Fibroblast of villous mesenchyme (primary cell): ENCODE results near the gene TPTE.

- CAGE, long polyA plus RNA: no peak
Observed at GRCh38 chr21:5127306-5127524, 5394.2 kb upstream of the TPTE start.

DNA sequence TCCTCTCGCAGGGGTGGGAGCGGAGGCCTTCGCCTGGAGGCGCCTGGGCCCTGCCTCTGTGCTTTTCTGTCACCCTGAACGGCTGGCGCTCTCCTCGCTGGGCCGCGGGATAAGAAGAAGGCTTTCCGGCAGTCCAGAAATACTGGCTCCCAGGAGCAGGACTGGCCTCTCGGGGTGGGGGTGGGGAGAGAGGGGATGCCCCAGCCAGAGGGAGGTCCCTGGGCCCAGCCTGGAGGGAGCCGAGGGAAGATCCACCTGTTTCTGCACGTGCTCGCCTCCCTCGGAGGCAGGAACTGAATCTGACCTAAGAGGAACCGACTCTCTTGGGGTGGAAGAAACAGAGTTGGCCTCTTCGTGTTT lies 4394.2 kb upstream of the TPTE start:
- CAGE, long polyA plus RNA: no peak

- CAGE, long polyA plus RNA: no peak
Observed at GRCh38 chr21:8992923-8993799, 1528.2 kb upstream of the TPTE start.

GRCh38 chr21:9324780-9325284 lies 1196.6 kb upstream of the TPTE start:
- CAGE, long polyA plus RNA: no peak

DNA sequence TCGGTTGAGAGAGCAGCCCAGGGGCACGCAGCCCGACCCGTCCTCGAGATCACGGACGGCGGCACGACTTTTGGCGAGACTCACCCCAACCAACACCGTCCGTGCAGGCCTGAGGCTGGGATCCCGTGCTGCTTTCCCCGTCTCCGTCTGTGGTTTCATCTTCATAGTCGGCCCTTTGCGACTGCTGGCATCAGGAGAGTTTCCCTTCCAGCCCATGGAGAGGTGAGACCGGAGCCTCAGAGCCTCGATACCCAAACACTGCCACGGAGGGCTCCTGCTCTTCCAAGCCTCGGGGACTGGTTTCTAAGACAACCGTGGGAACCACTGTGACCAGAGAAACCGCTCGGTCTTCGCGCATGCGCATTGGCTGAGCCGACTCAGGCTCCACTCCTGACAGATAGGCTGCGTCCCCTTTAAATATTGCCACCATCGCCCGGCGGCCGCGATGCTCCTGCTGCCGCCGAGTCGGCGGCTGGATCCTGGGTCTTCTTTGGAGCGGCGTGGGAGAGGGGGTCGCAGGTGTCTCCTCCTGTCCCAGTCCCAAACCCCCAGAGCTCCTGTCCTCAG lies 683.6 kb upstream of the TPTE start:
- CAGE, long polyA plus RNA: no peak

DNA sequence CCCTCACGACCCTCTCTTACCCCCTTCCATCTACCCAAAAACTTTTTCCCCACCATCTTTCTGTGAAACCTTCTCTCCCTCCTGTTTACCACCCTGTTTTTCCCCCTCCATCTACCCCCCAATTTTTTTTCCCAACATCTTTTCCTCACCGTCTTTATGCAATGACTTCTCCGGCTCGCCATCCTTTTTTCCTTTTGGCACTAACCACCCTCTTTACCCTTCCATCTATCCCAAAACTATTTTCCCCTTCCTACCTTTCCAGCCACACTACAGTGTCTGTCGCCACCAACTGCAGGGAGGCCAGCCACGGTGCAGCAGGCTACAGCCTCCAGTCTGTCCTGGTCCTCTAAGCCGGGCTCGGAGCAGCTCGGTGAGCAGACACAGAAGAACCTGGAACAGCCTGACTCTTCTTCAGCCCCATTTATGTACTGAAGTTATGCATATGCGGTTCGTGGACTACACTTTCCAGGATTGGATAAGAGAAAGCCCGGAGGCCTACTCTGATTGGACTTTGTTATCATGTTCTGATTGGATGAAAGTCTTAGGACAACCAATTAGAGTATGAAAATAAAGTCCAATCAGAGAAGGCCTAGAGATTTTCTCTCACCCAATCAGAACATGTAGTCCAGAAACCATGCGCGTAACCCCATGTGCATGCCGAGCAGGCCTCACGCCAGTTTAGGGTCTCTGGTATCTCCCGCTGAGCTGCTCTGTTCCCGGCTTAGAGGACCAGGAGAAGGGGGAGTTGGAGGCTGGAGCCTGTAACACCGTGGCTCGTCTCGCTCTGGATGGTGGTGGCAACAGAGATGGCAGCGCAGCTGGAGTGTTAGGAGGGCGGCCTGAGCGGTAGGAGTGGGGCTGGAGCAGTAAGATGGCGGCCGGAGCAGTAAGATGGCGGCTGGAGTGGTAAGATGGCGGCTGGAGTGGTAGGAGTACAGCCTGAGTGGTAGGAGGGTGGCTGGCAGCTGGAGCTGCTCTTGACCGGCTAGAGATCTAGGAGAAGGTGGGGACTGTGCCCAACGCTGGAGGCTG lies 108.2 kb upstream of the TPTE start:
- CAGE, long polyA plus RNA: no peak

DNA sequence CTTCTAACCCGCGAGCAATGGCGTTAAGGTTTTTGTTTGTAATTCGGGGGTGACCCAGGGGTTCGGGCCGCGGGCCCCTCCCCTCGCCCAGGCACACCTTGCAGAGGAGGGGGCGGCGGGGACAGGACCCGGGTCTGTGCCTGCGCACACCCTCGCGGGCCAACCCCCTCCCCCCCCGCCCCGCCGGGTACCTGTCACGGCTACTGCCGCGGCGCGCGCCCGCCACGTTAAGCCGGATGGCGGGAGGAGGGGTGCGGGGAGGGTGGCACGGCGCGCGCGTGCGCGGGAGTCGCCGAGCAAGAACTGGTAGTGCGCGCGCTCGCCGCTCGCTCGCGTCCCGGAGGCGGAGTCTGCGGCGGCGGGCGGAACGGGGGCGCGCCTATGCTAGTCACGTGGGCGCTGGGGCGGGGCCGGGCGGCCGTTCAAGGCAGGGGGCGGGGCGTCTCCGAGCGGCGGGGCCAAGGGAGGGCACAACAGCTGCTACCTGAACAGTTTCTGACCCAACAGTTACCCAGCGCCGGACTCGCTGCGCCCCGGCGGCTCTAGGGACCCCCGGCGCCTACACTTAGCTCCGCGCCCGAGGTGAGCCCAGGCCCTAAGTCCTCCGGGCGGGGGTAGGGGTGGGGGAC lies at the start of gene TPTE:
TSS of gene TPTE (plus strand) at position 471 of the 629 bp plus-strand sequence.
- CAGE, long polyA plus RNA: no peak

- CAGE, long polyA plus RNA: no peak
Observed at GRCh38 chr21:13893715-13894048, 284.1 kb downstream of the POTED start.

DNA sequence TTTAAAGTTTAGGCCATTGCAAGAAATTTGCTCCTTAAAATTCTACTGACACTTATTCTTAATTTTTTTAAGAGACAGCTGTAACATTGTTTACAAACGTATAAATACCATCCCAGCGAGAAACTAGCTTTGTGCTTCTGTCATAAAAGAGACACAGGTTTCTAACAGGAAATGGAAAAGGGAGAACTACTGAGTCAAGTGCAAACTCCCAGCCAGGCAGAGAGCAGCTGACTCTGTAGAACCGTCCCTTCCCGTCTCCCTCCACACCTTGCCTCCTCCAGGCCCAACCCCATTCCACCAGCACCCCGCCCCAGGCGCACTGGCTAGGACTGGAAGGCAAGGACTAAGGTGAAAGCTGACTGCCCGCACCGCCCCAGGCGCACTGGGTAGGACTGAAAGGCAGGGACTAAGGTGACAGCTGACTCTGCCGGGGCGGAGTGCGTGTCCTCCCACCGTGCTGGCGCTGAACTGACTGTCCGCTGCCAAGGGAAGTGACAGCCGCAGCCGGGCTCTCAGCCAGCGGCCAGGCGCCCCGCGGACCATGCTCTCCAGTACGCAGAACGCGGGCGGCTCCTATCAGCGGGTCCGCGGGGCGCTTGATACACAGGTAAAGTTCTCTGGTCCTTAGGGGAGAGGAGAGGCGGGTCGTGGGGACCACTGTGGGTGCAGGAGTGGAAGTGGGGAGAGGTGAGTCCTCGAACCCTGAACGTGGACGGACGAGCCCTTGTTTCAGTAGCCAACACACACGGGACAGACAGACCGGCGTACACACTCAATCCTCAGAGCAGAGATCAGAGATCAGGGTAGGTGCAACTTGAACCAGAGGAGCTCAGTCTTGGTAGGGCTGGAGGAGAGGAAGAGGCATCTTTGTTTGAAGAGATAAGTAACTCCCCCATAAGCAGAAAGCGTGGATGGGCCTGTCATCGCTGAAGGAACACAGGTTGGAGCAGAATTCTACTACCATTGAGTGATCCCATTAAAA lies 57.9 kb downstream of the RBM11 start:
- CAGE, long polyA plus RNA: no peak

DNA sequence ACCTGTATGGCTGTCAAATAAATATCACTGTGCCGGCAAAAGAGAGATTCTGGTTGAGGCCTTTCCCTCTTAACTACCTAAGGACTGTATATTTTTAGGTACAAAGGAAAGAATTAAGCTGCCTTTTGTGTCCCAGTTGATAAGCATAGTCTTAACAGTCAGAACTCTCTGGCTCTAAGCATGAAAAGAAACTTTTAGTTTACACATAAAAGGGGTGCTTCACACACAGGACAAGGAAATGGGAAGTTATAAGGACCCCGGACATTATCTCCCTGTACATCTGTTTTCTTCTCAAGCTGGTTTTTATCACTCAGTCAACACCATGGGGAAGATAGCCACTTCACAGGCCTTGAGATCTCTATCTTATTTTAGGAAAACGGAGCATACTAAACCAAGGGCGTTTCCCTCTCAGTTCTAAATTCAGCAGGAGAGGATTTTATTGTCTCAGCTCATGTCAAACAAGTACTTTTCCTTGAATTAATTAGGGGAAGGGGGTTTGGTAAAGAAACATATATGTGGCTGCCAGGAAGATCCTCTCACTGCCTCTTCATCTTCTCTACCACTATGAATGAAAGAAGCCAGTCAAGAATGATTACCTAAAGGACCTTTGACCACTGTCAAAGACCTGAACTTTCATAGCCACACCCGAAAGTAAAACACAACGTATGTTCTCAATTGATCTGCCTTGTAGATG lies 71.4 kb upstream of the HSPA13 start:
- CAGE, long polyA plus RNA: no peak

DNA sequence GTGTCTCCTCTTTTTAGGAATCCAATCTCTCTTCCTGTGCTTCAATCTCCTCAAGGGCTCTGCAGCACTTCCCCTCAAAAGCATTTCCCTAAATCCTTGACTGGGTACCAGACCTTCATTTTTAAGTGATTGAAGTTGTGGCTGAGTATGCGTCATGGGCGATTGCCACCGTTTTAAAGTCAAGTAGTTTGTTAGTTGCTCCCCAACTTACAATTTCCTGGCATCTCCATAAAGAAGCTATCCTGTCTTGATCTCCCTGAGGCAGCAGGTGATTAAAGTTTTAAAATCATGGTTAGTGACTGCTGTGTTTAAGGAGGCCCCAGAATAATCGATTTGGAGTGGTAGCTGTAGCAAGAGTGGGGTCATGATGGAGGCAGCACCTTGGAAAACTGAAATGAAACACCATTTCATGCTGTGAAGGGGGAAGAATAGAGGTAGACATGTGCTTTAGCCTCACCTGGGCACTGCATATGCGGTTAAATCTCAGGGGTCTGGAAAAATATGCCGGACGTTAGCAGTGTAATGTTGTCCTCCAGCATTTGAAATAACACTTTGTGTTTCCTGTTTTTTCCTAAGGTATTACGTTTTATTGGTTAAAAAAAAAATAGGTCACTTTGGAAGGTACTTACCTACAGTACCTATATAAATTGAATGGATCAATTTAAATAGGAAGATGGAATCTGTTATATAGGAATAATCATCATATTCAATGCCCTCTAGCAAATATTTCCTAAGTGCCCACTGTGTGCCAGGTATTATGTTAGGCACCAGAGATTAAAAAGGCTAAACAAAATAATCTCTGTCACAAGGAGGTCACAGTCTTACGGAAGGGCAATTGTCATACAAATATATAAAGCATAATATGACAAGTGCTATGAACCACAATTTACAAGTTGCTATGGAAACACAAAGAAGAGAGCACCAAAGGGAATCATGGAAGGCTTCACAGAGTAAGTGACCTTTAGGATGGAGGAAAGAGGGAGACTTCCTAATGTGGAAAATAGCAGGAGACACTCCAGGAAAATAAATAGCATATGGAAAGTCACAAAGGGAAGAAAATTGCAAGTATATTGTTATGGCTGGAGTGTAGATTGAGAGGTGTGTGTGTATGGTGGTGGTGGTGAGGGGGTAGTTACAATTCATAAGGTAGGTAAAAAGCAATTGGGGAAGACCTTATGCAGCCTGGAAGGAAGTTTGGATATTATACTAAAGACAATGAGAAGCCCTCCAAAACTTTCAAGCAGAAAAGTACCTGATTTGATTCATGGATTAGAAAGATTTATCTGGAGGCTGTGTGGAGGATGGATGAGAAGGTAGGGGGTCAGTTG lies 62.2 kb downstream of the SAMSN1 start:
- CAGE, long polyA plus RNA: no peak

GRCh38 chr21:14517716-14518783 lies 28.1 kb downstream of the SAMSN1 start:
- CAGE, long polyA plus RNA: no peak

GRCh38 chr21:14591942-14592310 lies 45.8 kb upstream of the SAMSN1 start:
- CAGE, long polyA plus RNA: no peak

GRCh38 chr21:14977470-14978245 lies 87.1 kb downstream of the NRIP1 start:
- CAGE, long polyA plus RNA: no peak

DNA sequence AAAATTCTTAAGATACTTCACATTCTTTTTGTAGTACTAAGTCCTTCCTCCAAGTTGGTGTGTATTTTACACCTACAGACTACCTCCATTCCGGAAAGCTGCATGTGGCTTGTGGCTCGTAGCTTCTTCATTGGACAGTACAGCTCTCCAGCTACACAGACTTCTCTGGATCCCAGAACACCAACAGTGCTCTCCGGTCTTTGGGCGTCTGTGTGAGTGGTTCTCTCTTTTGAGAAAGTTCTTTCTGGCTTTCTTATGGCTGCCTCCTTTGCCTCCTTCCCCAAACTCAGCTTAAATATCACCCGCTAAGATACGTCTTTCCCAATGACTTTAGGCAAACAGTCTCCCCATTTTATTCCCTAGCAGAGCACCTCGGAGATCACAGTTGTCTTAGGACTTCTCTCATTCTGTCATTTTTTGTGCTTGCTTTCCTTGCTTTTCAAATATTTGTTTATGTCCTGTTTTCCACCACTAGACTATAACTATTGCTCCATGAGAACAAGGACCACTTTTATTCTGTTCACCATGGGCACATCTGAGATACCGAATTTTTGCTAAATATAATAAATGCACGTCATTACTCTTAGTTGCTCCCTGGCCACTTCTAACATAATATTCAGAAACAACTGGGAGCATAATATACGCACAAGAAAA lies 68.5 kb downstream of the NRIP1 start:
- CAGE, long polyA plus RNA: no peak

DNA sequence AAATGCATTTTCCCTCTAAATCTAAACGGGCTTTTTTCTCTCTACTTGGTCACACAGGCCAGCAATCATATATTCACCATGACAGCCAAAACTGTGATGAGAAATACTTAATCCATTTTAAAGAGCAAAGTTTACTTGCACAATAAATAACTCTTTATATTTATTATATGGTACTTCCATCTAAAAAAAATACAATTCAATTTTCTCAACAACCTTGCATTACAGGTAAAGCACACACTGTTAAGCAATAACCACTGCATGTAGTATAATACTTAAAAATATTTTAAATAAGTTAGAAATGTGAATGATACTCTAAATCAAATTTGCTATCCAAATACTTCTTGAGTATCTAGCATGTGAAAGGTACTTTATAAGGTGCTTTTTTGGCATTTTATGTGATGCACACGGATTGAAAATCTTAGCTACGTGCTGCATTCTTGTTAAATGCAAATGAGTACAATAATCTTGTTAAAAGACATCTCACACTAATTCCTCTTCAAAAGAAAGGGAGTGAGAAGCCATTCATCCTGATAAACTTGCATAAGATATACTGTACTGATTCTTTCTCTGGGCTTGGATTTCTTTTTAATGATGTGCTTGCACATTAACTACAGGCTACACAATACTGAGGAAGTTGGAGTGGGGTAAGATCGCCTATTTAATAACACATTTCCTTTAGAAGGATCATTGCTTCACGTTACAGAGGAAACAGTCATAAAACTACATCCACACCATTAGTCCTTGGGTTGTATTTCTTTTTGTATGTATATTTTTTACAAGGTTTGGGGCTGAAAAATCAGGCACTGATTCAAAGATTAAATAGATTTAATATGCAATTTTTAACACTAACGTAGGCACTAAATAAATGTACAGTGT lies 36.8 kb downstream of the NRIP1 start:
- CAGE, long polyA plus RNA: no peak

DNA sequence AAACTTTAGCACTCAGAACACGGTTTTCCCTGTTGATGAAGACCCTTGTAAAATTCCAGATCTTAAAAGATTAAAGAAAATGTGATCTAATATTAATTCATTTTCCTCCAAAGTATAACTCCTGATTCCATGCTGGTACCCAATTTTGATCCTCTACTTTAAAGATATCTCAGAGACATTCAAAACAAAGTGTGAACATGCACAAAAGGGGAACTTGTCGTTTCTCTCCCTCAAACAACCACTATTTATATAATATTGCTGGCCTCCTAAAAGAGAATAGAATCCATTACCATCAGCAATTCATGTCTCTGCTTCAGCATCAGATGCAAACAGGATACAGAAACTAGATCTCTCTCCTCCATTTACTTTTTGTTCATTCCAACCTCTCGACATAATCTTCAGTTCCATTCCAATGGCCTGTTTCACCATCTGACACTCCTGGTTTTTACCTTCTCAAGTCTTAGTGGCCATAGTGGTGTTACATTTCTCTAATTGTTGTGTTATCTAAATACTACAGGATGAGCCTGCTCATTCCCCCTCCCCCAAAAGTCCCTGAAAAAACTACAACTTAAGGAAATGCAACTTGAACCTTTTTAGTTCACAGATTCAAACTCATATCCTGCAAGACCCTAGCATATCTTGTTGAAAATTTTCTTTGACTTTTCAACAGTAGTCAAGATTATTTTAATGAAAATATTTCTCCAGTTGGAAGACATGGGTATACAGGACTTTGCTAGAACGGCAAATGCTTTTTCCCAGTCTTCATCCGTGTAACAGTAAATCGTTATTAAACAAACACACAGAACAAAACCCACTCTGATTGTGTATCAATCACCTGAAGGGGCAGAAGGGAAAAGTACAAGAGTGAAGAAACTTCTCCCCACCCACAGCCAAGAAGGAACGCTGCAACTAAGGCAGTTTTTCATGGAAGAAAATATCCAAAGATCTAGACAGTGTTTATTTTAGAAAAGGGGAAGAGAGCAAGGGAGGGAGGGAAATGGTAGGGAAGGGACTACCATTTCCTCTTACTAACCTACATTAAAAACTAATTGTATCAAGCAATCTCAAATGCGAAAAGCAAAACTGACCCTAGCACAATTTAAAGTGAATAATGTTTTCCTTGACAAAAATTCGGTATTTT lies 3.9 kb downstream of the NRIP1 start:
- CAGE, long polyA plus RNA: no peak

DNA sequence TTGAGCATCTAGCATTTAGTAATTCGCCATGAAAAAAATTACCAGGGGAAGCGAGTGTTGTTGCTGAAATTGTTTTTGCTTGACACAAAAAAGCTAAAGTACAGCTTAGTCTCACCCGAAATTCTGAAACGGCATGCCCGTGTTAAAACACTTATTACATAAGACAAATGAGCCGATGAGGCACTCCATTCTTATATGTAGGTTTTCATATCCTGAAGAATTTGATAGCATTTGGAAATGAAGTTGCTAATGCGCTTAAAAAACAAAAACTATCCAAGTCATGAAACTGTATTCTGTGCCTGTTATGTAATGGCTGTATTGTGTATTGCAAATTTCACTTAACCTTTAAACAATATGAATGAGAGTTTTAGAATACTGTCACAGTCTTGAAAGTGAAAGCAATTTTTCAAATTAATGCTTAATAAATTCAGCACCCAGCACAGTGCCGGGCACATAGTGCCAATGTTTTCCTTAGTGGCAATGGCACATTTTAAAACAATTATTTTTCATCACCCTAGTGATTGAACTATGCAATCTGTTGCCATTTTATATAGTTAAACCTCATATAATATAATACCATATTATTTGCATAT lies 1.5 kb upstream of the NRIP1 start:
- CAGE, long polyA plus RNA: no peak

GRCh38 chr21:15221921-15222524 lies 157.2 kb upstream of the NRIP1 start:
- CAGE, long polyA plus RNA: no peak

DNA sequence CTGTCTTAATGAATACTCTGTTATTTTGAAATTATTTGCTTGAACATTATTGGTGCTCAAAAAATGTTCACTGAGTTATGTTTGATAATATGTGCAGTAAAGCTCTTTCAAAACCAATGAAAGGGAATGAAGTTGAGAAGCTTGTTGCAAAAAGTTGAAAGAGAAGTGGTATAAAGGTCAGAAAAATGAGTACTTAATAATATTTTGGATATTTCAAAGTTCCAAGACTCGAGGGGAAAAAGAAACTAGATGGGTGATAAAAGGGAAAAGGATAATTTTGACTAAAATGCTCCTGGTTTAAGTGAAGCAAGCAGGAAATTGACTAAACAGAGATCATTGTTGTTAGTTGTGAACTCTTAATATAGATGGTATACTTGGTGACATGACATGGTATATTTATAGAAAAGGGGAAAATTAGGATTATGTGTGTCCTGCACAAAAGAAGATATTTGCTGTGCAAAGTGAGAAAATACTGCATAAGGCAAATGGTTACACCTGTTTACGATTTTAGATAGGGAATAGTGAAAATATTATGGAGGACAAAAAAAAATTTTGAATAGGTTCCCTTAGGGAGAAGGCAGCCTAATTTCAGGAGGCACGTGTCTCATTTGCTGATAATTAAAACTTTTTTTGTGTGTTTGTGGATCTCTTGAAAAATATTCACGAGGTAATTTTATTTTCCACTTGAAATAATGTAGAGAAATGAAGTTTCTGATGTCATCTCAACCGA lies 37.8 kb downstream of the USP25 start:
- CAGE, long polyA plus RNA: no peak